ENCODE measurements around a stretch of chr16.

- PRO-cap: no peak
Measured at GRCh38 chr16:85986656-85987627, 88.0 kb downstream of the IRF8 start.

DNA sequence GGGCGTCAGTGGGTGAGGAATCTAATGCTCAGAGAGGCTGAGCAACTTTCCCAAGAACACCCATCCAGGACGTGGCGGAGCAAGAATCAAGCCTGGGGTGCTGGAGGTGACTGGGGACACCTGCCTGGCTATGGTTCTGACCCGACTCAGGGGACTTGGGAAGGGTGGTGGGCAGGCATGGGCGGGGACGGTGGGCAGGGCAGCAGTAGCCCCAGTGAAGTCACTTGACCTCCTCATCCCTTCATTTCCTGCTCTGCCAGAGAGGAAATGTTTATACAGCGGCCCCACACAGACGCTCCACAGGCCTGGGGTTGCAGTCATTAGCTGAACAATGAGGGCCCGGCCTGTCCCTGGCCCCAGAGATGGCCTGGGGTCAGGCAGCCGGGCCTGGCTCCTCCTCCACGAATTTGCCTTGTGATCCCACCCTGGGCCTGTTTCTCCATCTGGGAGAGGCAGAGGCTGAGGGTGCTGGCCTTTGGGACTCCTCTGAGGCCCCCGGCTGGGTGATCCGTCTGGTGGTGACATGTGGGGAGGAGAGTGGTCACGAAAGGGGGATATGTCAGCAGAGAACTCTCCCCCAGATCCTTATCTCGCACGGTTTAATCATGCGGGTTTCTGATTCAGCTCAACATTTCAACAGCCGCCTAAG is 175.8 kb downstream of the IRF8 start:
- PRO-cap: no peak

DNA sequence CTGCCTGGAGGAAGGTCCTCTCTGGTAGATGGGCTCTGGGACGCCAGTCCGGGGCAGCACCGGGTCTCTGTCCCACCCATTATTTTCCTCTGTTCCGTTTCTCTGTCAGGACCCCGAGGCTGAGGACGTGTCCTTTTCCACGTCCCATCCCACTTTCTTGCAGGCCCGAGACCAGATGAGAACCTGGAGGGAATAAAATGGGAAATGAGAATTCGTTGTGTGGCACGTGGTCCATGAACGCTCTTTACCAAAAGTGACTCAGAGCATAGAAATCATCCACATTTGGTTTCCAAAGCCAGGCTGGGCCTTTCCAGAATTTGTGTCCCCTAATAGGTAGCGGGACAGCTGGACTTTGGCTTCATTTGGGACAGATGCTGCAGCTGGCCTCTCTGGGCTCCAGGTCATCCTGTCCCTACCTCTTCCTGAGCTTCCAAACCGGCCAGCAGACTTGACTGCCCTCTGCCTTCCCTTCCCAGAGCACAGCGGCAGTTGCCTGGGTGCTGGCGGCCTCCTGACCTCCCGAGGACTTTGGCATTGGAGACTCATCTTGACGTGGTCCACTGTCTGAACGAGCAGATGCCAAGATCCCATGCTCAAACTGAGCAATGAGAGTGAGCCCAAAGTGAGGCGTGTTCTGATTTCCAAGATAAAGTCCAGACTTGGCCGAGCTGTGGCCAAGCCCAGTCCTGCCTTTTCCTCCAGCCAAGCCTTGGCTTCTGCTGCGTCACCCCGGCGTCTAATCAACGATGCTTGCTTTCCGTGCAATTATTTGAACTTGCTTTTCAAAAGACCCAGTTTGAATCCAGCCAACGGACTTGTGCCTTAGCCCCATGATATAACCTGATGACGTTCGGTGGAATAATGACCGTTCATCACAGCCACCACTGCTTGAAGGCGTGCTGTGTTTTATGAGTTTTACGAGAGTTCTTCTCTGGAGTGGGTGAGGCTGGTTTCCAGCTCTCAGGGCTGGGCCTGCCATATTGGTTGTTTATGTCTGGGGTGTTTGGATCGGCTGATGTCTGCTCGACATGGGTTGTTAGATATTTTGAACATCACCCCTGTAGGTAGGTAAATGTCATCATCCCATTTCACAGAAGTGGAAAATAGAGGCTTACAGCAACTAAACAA is 179.1 kb downstream of the IRF8 start:
- PRO-cap: no peak

- PRO-cap: unidirectional peak, minus-strand start at chr16:86142388
Measured at GRCh38 chr16:86142333-86142532, 243.3 kb downstream of the IRF8 start.

GRCh38 chr16:86151224-86152179 is 252.5 kb downstream of the IRF8 start:
- PRO-cap: no peak

DNA sequence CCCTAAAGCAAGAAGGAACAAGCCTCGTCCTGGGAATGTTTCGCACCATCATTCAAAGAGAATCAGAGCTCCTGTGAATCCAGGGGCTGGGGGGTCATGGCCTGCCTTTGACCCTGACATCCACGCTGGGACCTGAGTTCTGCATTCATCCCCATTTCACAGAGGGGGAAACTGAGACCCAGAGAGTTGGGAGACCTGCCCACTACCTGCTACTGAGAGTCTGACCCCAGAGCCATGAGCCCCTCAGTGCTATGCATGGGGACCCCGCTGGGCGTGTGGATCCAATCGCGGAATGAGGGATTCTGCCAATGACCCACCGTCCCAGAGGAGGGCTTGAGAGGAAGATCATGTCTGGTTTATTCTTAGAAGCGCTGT is 187.2 kb upstream of the FOXF1 start:
- PRO-cap: no peak

DNA sequence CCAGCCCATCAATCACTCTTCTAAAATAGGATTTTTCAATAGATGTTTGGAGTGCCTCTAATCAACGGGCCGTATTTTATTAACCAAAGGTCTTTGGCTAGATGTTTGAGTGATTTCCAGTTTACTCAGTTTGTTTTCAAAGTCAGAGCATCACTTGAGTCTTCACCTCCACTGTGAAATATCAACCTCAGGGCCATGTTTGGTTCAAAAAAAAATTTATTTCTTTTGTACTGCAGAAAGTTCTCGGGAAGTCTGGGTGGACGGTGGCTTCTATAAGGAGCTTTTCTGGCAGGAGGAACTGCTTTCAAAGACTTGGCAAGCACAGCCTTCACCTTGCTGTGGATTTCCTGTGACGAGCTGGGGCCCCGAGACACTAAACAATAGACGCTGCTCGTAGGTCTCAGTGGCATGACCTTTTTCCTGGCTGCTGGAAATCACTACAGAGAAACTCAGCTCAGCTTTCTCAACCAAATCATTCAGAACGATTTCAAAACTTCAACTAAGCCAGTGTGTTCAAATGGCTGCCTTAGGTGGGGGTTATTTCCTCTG is 95.1 kb upstream of the FOXF1 start:
- PRO-cap: no peak

DNA sequence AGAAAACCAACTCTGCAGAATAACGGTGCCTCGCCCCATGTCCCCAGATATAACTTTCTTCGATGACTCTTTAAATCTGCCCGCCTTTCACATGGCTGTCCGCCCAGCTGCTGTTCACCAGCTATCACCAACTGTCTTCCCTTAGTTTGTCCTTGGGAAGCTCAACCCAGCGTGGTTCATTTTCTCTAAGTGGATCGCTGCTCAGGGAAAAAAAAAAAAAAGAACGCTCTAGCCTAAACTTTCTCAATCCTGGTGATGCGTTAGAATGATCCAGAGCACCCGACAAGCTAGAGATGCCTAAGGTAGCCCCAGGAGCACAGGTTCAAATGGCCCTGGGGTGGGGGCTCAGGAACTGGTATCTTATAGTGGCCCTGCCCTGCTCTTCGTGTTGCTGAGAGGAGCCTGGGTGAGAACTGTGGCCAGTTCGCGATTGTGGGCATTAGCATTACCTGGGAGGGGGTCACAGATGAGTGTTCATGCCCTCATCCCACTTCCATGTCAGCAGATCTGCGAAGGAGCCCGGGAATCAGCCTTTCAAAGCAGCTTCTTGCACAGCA is 43.1 kb upstream of the FOXF1 start:
- PRO-cap: no peak

DNA sequence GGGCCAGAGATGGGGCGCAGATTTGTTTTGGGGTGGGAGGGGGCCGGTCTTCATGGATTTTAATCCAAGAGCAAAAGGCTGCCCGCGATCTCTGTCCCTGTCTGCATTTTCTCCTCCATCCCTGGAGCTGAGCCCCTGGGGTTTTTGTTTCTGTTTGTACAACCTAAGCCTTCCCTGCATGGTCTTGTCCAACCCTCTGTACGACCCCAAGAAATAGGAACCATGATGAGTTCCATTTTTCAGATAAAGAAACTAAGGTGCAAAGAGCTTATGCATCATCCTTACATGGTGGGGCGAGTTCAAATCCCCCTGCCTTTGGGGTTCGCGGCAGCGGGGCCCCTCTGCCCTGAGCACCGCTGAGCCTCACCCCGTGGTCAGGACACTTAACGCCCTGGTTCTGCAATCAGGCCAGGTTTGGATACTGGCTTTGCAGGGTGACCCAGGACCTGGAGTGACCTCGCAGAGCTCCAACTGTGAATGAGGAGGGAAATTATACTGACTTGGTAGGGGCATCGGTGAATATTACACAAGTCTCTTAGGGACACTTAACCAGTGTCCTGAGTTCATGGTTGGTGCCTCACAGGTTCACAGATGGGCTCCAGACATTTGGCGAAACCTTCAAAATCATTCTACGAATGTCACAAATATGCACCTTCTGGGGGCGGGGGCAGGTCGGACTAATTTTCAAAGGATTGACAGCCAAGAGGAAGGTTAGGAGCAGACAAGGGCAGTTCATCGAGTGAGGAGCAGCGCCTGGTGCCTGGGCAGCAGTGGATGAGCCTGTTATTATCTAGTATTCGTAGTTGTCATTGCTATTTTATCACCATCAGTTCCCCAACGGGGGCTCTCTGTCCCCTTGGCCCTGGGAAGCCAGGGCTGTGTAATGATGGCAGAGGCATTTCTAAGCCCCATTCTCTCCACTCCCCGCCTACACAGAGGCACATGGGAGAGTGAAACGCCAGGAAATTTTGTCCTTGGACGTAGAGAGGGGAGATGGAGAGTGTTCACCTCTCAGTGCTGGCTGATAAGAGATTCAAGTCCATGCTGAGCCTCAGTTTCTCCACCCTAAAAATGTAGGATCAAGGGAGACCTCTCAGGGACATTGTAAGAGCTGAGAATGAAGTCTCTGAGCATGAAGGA is 4.0 kb upstream of the FOXF1 start:
- PRO-cap: no peak

DNA sequence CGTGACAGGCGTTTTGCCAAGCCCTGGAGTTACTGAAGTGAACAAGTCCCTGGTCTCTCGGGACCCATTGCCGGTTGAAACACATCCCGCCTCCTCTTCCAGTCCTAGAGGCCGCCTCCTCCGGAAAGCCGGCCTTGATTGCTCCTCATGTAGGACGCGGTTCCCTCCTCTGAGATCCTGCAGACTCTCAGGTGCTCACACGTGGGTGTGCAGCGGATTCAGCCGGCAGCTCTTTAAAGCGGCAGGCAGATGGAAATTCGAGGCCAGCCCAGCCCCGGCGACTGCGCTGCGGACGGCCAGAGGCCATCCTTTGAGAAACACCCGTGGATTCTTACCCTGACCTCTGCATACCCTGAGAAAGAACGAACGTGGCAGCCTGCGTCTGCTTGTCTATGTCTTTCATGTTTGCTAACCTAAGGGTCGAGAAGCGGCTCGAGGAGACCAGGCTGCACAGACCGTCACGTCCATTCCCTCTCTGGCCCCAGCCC is 408 bp upstream of the MTHFSD start:
- PRO-cap: no peak

- PRO-cap: no peak
Measured at GRCh38 chr16:86563742-86564305, 2.8 kb upstream of the FOXC2 start.

DNA sequence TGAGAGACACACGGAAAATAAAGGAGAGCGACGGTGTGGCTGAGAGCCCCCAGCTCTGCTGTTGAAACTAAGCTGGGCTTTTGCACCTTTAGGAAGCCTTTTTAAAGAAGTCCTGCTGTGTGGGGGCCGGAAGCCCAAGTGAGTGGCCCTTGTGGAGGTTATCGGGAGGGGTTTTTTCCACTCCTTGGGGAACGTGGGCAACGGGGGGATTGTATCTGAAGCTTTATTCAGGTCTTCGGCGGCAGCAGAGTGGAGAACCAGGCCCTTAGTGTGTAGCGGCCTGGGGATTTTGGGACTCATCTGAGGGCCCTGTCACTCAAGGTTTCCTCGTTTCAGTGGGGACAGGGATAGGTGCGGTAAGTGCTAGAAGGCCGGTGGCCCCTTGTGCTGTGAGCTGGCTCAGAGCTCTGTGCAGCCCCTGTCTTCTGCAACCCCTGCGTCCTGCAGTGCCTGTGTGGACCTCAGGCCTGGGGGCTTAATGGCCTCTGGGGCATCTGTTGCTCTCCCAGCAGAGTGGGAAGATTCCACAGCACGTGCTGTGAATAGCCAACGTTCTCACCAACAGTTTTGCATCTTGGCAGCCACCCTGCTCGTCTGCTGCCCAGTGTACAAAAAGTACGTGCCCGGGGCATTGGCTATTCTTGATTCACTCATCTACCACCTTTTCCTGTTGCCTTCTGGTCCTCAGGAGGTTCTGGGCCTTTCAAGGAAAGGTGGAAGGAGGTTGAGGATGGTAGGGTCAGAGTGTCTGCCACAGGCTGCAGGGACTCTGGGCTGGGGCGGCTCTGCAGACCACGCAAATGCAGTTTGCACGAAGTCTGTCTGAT is 4.8 kb downstream of the FOXC2 start:
- PRO-cap: no peak

DNA sequence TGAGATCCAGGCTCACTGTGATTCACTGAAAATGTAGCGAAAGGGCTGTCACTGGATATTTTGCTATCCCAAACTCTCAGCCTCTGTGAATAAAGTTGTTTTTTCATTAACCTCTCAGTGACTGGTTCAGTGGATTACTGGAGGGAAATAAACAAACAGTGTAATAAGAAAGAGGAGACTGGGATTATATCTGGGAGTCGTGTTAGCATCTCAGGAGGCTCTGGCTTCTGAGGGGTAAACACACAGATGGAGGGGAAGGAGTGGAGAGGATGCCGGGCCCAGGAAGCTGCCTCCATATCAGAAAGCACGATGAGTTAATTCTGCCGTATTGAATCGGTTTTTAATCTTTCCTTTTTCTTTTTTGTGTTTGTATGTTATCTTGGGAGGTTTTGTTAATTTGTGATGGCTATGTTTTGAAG is 3.2 kb downstream of the FOXL1 start:
- PRO-cap: no peak

GRCh38 chr16:86651674-86652219 is 73.4 kb downstream of the FOXL1 start:
- PRO-cap: no peak

GRCh38 chr16:86716523-86717077 is 138.3 kb downstream of the FOXL1 start:
- PRO-cap: no peak

DNA sequence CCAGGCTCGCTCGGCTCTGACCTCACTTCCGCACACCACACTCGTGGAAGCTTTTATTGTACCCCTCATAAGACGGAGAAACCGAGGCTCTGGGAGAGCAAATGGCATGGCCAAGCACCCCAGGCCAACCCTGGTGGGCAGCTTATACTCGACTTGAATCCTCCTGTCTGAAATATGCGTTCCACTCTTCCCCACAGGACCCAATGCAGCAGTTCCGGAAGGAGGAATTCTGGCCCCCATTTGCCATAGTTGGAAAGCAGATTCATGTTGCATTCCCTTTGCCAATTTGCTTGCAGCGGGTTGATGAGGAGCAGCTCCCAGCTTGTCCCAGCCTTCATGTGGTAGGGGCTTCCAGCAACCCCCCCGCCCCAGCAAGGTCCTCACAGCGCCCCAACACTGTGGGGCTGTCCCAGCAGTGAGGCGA is 356.3 kb downstream of the C16orf95 start:
- PRO-cap: no peak

- PRO-cap: no peak
Measured at GRCh38 chr16:87043322-87043790, 273.8 kb downstream of the C16orf95 start.

- PRO-cap: no peak
Measured at GRCh38 chr16:87062553-87063255, 254.5 kb downstream of the C16orf95 start.

DNA sequence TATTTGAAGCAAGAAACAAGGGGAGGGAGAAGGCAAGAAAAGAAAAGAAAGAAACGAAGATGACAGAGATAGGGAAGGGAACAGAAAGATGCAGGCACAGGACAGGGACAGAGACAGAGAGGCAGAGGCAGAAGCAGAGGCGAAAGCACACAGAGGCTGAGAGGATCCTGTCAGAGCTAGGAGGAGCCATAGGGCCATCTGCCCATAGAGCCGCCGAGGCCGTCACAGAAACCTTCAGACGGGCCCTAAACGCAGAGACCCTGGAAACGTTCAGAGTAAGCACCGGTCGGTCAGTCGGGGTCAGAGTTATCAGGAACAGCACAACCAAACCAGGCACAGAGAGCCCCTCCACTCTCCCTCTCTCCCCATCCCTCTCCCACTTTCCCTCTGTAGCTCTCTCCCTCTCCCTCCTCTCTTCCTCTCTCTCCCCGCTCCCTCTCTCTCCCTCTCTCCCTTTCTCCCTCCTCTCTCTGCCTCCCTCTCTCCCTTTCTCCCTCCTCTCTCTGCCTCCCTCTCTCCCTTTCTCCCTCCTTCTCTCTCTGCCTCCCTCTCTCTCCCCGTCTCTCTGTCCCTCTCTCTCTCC is 139.0 kb downstream of the C16orf95 start:
- PRO-cap: no peak

DNA sequence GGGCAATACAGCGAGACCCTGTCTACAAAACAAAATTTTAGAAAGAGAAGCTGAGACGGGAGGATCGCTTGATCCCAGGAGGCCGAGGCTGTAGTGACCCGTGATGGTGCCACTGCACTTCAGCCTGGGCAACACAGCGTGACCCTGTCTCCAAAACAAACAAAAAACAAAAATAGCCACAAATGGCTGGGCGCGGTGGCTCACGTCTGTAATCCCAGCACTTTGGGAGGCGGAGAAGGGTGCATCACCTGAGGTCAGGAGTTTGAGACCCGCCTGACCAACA is 1.1 kb upstream of the FBXO31 start:
- PRO-cap: unidirectional peak, minus-strand start at position 95 of the sequence

Measured in fallopian tube (tissue), 1 donor.